ENCODE results near the genes WDR5B, SEC22A and ADCY5.

DNA sequence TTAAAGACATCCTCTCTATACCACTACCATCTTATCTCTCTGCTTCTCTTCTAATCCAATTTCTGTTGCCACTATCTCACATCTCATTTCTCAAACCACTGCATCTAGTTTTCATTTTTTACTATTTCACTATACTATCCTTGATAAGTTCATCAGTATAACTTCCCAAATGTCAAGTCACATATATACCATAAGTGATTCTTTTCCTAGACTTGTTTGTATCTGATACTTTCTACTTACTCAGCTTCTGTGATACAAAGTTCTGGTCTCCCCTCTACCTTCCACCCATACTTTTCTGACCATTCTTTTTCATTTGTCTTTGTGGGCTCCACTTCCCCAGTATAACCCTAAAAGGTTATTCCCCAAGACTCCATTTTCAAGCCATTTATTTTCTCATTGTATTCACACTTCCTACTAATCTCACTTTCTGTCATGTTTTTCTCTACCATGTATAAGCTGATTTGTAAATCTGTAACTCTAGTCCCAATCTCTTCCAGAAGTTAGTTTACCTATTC lies 34.0 kb downstream of the IQCB1 start:
- PRO-cap, result no peak

DNA sequence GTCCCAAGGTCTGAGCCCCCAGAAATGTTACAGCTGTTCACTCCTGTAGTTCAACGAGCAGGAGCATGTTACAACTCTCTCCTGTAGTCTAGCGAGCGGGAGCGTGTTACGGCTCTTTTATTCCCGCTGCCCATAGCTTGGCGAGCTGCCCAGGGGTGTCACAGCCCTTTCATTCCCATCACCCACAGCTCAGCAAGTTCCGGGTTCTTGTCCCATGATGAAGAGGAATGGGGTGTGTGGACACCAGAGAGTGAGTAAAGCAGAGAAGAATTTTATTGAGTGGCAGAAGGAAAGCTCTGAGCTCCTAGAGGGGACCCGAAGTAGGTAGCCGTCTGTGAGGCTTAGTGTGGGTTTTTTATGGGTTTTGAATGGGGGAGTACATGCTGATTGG lies 24.9 kb downstream of the SLC15A2 start:
- PRO-cap, result no peak

DNA sequence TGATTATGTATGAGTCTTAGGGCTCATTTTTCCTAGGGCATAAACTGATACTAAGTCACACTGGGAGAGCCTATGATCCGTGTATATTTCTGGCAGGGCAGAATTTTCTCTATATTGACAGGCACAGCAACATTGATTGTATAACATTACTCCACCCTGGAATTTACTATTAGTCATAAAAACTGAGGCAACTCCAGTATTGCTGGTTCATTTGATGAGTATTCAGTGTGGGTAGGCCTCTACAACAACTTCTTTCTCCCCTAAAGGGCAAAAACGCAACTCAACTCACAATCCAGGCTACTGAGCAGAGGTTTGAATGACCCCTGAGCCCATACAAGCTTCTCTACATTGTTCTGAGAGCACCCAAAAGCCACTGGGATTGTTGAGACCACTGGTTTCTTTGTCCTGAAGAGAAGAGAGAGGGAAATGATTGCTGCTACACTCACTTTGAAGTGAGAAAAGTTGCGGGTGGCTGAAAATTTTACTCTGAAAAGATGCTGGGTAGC lies 10.5 kb upstream of the CSTA start:
- PRO-cap, result unidirectional peak, plus-strand start at position 221 of the sequence

GRCh38 chr3:122415931-122416602 lies at the start of gene WDR5B:
Gene WDR5B (minus strand): TSS chr3:122416062.
- PRO-cap, result bidirectional peak, plus-strand start at chr3:122416259, minus-strand start at chr3:122416077; bidirectional peak, plus-strand start at chr3:122416451, minus-strand start at chr3:122416454

- PRO-cap, result no peak
Observed at GRCh38 chr3:122505575-122506436, 8.9 kb downstream of the KPNA1 start.

DNA sequence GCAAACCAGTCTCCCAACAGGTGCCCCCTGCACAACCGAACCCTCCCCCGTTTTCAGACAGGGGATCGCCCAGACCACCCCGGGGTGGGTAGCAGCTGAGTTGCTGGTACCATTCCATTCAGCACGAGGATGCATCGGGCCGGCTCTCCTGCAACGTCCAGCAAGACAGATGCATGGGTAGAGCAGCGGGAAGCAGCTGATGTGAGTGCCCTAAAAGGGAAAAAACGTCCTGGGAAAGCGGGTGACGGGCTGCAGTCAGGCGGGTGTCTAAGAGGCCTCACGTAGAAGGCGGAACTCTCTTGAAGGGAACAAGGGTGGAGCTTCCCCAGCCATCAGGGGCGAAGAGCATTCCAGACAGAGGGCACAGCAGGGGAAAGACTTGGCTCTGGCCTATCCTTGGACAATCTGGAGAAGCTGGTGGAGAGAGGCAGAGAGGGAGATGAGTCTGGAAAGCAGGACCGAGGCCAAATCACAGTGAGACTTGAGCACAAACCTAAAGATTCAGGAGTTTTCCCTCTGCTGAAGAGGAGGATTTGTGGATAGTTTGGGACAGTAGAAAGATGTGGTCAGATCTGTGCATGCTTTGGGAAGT lies 70.8 kb downstream of the SEMA5B start:
- PRO-cap, result no peak

DNA sequence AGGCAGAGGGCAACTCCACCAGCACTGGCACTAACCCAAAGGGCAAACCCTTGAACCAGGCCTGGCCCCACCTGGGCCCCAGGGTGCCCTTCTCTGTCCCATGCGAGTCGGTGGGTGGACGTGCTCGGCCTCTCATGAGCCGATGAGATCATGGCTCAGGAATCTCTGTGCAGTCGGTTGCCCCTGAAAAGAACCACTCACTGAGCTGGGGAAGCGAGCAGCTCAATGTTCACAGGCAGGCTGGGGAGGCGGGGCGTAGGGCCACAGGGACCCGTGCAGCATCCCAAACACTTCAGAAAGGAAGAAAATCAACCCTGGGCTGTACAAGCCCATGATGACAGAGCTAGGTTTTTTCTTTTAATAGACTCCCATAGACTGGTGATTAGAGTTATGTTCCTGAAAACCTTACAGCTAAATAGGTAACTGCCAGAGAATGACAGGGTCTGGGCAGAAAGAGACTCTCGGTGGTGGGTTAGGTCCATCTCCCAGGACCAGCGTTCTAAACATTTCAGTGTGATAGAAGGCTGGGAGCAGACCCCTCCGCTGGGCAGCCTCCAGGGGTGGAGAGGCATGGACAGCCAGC lies 49.3 kb downstream of the SEMA5B start:
- PRO-cap, result no peak

DNA sequence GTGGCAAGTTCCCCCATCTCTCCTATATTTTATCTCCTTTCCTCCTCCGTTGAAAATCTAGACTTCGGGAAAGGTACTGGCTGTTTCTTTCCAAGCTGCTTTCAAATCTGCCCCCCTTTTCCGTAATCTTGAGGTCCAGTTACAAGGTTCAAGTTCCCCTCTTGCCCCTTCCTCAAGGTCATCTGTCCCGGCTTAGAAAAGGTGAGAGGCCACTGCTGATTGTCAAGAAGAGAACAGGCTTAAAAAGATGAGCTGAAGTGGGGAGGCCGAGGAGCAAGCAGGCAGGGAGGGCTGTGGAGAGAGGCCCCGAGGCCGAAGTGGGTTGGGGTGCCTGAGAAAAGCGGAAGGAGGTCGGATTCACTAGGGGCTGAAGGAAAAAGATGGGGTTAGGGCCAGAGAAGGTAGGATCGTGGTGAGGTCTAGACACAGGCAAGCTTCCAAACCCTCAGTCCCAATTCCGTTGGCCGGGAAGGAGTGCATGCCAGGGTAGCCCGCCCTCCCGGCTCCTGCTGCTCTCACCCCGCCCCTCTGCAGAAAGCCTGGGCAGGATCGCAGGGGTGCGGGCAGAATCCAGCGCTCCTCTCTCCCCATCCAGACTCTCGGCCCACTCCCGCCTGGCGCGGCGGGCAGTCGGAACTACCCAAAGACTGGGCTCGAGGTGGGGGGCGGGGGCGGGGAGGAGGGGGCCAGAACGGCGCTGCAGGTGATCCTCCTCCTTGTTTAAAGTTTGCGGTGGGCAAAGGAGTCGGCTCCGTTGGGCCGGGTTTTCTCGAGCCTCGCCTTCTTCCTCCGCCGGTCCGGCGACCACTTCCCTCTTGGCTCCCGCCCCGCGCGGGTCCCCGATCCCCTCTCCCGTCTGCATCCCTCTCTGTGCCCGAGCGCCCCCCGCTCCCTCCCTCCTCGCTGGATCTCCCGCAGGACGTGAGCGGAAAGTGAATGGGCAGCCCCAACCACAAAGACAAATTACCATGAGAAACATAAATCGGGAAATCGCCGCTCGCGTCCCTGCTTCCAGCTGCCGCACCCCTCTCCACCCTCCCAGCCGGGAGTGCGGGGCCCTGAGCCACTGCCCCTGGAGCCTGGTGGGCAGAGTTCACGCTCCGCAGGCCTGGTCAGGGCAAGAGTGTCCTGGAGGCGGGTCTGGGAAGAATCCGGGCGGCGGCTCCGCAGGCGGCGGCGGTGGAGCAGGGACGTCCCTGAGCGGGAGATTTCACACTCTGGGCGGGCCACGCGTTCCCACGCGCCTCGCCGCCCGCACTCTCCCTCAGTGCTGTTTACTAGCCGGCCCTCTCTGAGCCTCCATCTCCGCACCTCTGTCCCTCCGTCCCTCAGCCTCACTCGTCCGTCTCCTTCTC lies 1.3 kb downstream of the SEMA5B start:
- PRO-cap, result no peak

GRCh38 chr3:123116077-123116817 lies 49.4 kb downstream of the PDIA5 start:
- PRO-cap, result no peak

DNA sequence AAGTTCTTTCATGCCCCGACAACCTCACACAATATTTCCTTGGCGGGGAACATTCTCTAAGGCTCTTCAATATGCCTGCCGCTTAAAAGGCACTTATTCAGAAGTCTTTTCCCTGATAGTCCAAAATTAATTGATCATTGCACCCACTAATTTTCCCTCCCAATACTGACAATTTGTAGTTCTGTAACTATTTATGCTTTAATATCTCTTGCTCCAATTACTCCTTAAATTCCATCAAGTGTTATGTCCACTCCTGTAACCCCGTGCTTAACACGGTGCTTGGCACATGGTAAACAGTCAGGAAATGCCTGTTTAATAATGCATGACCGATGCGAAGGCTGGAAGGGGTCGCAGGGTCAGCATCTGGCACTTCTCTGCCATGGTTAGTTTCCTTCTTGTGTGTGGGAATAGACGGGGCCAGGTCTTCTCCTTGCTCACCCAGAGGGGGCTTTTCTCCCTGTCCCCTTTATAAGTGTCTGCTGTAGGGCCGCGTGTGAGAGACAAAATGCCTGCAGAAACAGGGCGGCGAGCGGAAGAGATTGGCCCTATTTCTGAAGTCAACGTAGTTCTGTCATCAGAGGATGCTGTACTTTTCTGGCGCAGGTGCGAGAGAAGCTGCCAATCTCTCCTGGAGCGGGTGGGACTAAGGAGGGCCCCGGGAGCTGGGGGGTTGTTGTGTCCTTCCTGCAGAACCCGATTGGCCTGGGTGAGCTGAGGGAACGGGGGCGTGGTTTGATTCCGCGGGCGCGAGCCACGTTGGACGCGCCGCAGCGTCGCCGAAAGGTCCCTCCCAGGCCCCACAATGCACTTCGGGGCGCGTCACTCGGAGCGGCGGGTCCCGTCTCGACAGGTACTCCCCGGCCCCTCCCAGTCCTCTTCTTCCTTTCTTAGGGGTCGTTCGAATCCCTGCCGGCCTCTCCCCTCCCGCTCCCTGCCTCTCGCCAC lies at the start of gene SEC22A:
TSS of gene SEC22A (plus strand) at position 807 of the 945 bp plus-strand sequence.
- PRO-cap, result bidirectional peak, plus-strand start at position 822 of the sequence, minus-strand start at position 564 of the sequence

DNA sequence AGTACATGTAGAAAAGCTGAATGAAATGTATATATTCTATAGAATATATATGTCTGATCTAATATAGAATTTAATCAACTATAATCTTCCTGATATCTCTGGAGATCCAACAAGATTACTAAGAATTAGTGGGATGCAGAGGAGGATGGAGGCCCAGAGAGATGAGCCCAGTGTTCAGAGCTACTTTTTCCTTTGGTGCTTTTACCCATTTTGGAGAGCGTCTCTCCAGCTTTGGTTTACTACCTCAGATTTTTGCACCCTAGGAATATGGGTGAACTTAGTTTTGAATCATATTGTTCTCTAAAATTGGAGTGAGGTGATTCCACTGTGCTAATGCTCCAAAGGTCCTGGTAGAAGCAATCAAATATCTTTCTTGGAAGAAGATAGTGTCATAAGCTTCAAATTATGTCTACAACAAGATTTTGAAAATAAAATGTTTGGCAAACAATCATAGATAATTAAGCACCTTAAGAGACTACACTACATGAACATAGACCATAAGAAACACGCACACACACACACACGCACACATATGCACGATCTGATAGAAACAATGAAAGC lies 34.6 kb downstream of the SEC22A start:
- PRO-cap, result no peak

DNA sequence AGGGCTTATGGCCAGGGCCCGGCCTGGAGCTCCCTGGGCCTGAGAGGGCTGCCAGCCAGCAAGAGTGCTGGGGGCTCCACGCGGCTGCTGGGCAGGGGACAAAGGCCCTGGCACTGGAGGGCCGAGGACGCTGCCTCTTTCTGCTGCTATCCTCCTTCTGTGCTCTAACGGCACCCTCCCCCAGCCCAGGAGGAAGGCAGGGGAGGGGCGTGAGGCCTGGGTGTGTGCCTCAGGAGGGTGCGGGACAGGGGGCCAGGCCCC lies 115.6 kb downstream of the ADCY5 start:
- PRO-cap, result no peak

DNA sequence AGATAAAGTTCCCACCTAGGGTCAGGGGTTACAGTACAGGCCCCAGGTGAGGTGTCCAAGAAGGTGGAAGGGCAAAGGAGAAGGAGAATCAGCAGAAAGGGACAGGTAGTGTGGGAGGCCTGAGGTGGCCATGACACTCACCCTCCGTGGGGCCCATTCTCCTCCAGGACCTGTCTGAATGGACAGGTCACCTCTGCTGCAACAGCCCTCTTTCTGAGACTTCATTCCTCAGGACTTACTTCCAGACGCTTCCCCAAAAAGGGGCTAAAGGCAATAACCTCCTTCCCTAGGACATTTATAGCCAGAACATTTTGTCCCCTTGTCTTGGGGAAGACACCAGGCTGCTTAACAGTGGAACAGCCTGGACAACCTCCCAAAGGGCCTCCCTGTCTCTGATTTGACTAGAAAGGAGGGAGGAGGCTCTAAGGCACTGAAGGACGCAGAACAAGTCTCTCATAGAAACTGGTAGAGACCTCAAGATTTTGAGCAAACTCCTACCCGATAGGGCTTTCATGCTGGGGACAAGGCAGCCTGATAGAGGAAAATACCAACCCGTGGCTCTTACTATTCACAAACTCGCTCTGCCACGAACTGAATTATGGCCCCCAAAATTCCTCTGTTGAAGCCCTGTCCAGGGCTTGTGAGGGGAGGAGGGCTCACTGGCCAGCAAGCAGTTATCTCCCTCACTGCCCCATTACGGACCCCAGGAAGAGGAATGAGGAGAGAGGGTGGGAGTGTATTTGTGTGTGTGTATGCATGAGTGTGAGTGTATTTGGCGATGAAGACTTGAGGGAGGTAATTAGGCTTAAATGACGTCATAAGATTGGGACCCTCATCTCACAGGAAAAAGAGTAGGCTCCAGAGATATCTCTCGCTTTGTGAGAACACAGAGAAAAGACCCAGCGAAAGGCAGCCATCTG lies 32.6 kb downstream of the ADCY5 start:
- PRO-cap, result no peak

DNA sequence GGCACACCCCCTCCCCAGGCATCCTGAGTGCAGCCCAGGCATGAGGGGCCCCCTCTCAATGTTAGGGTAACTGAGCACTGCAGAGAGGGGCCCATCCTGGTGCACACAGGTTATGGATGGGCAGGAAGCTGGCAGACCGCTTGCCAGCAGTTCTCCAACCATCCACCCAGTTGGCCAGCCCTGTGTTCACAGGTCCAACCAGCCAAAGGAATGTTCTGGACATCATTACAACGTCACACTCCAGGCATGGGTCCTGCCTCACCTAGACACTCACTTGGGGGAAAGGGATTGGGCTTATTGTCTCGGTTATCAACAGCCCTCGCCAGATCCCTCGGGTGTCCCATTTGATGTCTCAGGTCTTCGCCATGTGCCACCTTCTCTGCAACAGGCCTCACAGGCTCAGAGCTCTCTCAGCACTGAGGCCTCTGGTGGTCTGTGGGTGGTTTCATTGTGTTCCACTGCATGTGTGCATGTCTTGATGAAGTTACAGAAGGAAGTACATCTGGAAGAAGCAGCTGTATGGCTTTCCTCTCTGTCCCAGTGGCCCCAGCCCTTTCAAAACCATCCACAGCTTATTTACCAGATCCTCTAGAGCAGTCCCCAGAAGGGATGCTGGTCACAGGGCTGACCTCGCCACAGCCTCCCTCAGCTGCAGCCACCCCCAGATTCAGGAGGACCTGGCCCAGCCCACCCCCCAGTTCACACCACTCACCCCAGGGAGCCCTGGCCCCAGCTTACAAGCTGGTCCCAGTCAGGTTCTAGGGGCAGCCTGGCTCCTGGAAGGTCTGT lies 23.7 kb downstream of the ADCY5 start:
- PRO-cap, result no peak

DNA sequence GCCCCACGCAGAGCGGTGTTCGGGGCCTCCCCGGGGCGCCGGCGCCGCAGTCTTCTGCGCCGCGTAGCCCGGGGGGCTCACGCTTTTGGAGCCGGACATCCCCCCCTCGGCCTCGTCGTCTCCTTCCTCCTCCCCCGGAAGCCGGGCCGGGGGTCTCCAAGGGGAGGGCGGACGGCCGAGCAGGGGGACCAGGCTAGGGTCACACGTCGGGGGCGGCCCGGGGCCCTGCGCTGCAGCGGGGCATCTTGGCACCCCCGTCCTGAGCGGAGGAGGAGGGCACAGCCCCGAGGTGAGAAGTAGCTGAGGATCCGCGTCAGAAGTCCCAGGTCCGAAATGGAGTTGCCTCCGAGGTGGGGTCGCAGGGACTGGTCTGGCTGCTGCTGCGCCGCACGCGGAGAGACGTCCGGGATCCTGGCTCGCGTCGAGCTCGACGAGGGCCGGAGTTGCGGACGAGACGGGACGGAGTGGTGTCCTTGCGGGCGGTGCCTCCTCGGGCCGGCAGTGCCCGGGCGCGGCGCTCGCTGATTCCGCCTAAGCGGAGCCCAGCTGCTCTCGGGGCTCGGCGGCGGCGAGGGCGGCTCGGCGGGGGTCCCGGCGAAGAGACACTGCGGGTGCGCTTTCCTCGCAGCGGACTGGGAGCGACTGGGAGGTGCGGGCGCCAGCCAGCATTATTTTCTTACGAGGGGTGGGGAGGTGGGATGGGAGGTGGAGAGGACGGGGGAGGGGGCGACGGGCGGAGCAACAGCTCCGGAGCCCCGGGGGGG lies at the start of gene ADCY5:
TSS of gene ADCY5 (minus strand) at position 644 of the 764 bp plus-strand sequence.
- PRO-cap, result unidirectional peak, minus-strand start at position 632 of the sequence

GRCh38 chr3:123602257-123602948 lies 17.6 kb upstream of the HACD2 start:
- PRO-cap, result no peak

GRCh38 chr3:123605707-123606349 lies 21.0 kb upstream of the HACD2 start:
- PRO-cap, result no peak

DNA sequence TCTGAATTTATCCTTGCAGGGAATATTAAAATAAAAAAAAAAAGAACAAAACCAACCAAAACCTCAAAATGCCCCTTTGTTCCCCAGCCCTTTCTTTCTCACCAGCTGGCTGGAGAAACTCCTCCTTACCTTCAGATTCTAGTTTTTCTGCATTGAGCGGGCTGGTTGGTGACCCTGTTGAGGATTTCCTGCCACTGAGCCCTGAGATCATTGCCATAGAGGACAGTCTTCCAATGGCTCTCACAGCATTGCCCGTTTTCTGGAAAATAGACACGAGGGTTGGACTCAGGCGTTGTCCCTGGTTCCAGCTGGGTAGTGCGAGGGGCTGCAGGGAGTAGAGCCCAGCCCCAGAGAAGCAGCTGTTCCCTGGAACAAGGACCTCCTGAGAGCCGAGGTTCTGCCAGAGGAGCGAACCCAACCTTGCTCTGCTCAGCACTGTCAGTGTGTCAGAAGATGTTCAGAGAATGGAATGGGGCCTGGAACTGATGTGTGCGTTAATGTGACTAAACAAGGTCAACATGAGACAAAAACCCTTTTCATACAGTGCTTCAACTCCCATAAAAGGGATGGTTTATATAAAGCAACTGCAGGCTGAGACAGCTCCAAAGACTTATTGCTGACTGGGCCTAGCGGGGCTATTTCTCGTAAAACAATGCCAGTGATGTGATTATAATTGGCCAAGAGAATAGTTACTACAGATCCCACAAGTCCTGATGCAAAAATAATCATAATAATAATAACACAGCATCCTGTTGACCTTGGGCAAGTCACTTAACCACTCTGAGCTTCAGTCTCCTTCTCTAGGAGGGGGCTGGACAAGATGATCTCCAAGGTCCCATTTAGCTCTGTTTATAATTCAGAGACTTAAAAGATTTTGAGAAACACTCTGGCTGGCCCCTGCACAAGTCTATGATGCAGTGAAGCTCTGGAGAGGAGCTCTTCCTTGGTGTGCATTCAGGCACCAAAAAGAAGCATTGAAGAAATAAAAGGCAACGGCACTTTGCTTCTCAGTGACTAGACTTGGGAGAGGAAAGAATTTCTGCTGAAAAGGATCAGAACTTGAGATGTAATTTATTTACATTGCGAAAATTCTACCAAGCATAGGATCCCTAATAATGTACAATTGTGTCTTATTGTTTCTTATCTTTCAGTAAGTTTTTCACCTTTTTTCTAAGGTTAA lies 35.6 kb upstream of the HACD2 start:
- PRO-cap, result unidirectional peak, minus-strand start at position 437 of the sequence

DNA sequence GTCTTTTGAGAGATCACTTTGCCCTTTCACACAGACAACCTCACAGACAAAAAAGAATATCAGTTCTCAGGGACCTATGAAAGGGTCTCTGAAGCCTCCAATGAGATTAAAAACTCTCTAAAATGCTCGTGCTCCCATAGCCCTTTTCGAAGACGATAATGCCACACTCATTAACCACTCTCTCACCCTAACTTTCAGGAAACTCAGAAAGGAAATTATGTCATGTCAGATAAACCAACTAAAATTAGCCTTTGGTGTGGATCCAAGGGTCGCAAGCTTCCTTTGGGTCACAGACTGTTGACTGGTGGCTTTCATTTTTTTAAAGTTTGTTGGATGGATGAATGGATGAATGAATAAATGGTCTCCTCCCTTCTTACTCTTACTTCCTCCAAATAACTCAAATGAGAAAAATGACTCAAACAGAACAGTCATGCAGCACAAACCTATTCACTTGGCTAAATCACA lies 82.8 kb upstream of the HACD2 start:
- PRO-cap, result no peak

GRCh38 chr3:123691994-123692652 lies 107.3 kb upstream of the HACD2 start:
- PRO-cap, result no peak

Data from left colon (tissue), 1 donor.